PC-3 (cell line): ENCODE measurements around the genes CDK7, AK6 and SERF1A.

DNA sequence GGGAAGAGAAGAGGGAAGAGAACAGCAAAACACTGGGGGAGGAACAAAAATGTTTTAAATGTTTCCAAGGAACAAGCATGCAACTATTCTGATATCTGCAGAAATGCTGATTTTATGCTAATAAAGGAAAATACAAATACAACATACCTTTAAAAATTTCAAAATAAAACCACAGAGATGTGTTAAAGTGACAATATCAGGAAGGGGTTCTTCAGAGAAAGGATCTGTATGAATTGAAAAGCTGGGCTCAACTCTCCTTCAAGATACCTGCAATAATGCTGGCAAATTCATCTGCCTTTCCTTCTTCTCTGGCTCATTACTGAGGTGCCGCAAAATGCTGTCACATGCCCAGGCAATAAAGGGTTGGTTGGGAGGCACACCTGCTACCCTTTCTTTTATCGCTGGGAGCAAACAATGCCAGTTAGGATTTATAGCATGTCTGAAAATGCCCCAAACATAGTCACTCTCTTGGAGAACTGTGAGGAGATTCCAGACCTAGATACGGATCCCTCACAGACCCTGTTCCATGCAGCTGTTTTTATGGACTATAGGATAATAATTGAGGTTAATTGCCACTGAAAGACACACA lies 317.8 kb downstream of the PIK3R1 start:
- RAMPAGE, long total RNA: no peak

- RAMPAGE, long total RNA: no peak
Measured at GRCh38 chr5:68541084-68541468, 325.5 kb downstream of the PIK3R1 start.

- RAMPAGE, long total RNA: no peak
Measured at GRCh38 chr5:68657282-68657791, 436.5 kb upstream of the SLC30A5 start.

- RAMPAGE, long total RNA: start-site peak on the plus strand at chr5:69234849-69234897, 30 and 25 reads in 2 replicates
Measured at GRCh38 chr5:69234180-69235656, at the start of gene CDK7. Gene CDK7, plus strand, starts transcription at chr5:69234886.

GRCh38 chr5:69369126-69370103 lies at the start of gene AK6:
Gene AK6, minus strand, starts transcription at chr5:69369520.
- RAMPAGE, long total RNA: start-site peak on the minus strand at chr5:69369485-69369745, 858 and 1,006 reads in 2 replicates; start-site peak on the plus strand at chr5:69369785-69369858, 39 and 22 reads in 2 replicates

GRCh38 chr5:69492927-69493147 lies 247 bp downstream of the OCLN start:
- RAMPAGE, long total RNA: no peak

GRCh38 chr5:69513893-69514272 lies 21.3 kb downstream of the OCLN start:
- RAMPAGE, long total RNA: no peak

DNA sequence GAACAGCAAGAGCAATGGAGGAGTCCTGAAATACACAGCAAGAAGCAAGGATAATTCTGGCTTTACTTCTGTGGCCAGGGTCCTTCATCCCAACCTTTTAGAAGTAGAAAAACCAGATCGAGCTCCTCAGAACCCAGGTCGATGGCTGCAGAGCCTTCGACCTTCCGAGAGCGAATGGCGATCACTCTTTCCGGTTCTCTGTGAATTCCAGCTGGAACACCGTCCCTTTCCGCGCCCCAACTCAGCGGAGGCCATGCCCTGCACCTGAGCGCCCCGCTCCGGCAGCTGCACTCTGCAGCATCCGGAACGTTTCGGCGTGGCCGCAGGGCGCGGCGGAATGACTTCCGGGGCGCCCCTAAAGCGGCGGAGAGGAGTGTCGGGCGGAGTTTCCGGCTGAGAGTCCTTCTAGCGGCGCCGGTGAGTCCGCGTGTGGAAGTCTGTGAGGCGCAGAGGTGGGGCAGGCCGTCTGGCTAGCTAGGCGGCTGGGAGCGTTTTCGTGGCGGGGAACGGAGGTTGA lies 365.6 kb downstream of the SMN2 start:
- RAMPAGE, long total RNA: no peak

- RAMPAGE, long total RNA: no peak
Measured at GRCh38 chr5:70900506-70900854, at the start of gene SERF1A. Gene SERF1A, plus strand, starts transcription at chr5:70900669.

DNA sequence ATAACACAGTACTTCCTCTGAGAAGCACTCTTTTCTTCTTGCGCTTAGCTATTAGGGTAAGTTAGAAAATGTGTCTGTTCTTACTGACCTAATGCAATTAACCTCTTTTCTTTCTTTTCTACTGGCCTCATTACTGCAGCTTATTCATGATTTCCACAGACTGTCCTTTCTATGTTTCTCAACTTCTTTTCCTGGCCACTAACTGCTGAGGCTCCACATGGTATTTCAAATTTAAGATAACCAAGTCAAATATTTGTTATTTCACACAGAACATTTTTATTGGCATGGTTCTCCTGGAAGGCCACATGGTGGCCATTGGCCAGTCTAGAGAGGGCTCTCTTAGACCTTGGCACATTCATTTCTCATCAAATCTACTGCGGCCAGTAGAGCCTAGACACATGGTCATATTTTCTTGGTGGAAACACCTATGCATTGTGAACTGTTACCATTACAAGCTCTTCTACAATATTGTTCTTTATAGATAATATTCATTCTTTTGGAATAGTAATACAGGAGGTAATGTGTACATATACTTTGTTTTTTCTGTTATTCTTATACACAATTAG lies 13.9 kb upstream of the BDP1 start:
- RAMPAGE, long total RNA: no peak

DNA sequence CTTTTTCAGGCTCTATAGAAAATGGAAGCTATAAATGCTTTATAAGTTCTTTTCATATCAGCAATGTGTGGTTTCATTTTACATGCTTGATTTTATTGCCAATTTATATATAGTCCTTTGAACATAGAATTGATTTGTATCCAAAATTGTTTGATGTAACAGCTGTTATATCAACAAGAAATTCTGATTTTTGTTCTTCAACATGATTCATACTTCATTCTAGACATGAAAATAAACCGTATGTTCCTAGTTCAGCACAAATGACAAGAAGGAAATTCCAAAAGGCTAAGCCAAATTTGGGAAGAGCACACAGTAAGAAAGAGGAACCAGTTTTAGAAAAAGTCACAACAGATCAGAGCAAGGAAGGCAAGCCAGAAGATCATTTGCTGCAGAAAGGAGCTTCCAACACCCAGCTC lies 65.1 kb upstream of the MCCC2 start:
- RAMPAGE, long total RNA: no peak

GRCh38 chr5:71892024-71892269 lies 172.9 kb downstream of the CARTPT start:
- RAMPAGE, long total RNA: no peak

DNA sequence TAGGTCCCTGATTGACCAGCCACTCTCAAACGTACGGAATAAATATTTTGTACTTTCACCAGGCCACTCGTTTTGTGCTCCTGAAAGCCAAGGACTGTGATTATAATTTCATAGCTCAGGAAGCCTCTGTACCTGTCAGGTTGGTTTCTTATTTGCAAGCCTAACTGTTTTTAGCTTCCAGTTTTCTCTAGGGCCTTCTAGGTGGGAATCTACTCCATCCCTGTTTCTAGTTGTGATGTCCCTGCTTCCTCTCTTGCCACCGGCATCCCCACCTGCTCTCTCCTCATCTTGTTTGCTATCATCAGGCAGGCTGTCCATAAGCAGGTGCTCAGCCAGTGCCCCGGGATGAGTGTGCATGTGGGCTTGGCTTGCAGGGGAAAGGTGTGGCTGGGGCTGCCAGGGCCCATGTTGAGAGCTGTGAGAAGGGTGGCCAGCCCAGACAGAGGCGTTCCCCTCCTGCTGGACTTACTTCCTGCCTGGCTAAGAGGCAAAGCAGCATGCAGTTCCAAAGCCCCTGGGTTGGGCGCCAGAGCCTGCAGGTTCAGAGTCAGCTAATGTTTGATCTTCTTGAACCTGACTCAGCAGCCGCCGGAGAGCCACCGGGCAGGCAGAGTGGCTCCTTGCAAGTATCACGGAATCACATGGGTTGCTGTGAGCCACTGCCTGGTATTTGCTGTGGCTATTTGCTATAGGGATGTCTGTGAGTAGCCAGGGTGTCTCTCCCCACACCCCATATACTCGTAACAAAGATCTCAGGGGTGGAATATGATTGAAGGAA lies 168.5 kb upstream of the MAP1B start:
- RAMPAGE, long total RNA: no peak

DNA sequence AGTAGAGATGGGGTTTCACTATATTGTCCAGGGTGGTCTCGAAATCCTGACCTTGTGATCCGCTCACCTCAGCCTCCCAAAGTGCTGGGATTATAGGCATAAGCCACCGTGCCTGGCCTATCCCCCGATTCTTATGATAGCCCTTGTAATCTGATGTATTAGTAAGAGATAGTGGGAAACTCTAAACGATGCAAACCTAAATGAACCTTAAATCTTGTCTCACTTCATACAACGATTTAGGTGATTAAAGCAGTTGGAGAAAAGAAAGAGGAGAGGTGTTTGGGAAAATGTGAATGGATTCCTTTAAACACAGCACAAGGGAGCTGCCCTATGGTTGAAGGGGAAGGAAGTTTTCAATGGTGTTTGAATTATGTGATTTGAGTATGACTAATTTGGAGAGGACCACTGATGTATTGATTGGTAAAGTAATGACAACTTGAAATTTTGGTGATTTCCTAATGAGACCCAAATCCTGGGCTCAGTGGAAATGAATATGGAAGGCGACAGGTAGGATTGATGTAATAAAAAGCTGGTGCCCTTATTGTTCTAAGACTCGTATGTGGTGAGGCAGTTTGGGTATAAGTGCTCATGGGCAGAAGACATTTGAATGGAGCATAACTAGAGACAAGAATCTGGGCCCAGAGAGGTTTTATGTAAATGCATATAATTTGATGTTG lies 51.1 kb downstream of the MAP1B start:
- RAMPAGE, long total RNA: no peak

DNA sequence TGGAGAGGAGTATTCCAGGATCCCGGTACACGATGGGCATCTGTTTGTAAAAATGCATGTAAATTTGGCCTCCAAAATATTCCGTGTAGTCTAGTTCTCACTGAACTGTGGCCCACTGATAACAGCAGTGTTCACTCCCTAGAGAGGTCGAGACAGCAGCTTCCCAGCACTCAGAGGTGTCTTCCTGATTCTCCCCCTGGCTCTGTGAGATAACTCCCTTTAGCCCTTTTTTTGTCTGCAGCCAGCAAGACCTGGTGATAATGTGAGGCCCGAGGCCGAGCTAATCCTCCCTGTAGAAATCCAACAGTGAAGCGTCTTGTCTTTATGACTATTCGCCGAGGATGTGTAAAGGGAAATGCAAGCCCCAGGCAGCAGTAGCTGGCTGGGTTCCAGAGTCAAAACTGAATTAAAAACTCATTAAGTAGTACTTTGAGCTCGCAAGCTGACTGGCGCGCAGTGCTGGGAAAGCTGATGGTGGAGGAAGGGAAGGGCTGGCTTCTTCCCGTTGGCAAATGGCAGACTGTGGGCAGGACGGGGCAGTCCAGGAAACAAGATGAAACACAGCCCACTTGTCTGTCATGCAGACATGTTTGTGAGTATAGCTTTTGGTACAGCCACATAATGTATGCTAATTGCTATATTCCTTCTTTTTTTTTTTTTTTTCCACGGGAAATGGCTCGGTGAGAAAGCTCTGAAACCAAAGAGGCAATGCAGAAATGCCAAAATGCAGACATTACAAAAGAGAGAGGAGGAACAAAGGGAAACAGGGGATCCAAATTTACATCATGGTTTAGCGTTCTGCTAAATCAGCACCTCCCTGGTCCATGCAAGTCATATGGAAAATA lies 59.3 kb downstream of the MAP1B start:
- RAMPAGE, long total RNA: no peak

DNA sequence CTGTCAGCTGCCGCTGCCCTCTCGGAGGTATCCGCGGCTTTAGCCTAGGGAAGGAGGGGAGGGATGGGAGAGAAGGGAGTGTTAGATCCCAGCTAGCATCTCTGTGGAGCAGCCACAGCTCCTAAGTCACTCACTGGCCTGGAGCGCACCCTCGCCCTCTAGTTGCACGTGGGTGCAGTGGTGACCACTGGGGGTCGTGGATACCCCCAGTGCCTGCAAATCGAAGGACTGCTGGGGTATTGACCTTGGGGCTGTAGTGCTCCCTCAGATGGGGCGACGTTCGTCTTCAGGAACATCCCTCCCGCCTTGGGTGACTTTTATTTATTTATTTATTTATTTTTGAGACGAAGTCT lies 286 bp downstream of the PTCD2 start:
- RAMPAGE, long total RNA: no peak

DNA sequence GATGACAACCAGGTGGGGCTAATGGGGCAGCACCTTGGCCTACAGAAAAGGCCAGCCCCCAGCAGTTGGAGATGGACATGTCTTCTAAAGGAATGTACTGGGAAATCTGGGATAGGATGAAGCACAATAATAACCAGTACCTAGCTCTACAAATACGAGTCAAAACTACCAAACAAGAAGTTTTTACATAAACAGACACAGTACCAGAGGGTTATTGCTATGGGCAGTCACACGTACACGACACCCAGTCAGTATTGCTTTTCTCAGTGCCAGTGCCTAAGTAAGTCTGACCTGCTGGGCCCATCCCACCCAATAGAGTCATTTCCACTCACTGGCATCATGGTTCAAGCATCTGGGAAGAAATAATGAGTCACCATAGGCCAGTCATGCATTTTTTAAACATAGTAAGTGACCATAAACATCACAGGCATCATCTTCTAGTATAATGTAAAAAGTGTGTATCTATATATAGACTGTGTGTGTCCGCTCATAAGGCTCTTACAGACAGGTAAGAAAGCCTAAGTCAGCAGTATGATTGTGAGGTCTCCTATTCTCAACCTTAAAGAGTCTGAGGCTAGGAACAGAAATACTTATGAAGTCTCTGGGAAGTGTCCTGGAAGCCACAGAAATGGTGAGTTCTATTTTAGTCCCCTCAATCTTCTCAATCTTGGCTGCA lies 65.4 kb downstream of the ZNF366 start:
- RAMPAGE, long total RNA: no peak

GRCh38 chr5:72504066-72504627 lies 3.1 kb downstream of the ZNF366 start:
- RAMPAGE, long total RNA: no peak

DNA sequence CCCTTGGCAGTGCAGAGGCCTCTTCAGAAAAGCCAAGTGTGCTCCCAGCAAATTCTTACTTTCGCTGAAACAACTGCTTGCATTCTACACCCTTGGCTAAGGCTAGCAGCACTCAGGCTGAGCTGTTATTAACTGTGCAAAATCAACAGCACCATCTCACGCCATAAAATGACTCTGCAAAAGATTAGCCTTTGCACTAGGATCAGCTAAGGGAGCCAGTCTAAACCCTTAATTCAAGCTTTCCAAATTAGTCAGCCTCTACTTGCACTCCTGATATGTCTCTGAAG lies 4.8 kb upstream of the TMEM171 start:
- RAMPAGE, long total RNA: no peak

GRCh38 chr5:73436465-73436798 lies 12.1 kb downstream of the FOXD1 start:
- RAMPAGE, long total RNA: no peak